Bronchus (tissue), 1 donor: ENCODE measurements around a stretch of chr1.

- PRO-cap = no peak
These were observed 92.8 kb upstream of the FGGY start for GRCh38 chr1:59203928-59204648.

GRCh38 chr1:59310531-59311120 lies 13.7 kb downstream of the FGGY start:
- PRO-cap = no peak

DNA sequence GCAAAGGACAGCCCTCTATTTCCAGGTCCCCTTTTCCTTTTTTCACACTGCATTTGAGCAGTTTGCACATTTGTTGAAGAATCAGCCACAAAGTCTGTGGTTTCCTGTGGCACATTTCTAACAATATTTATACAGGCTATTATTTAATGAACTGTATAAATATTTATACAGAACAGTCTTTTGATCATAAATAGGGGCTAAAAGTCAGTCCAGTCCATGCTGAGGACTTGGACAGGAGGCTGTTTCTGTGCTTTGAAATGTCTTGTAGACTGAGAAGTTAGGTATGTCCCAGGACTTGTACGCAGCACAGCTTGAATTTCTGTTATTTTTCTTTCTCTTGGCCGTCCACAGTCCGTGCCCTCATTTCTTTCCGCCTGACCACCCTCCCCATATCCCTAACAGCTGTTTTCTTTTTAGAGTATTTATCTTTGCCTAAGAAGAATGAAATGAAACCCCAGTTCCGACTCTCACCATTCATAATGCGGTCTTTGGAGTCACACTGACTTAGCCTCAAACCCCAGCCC lies 19.7 kb downstream of the FGGY start:
- PRO-cap = no peak

DNA sequence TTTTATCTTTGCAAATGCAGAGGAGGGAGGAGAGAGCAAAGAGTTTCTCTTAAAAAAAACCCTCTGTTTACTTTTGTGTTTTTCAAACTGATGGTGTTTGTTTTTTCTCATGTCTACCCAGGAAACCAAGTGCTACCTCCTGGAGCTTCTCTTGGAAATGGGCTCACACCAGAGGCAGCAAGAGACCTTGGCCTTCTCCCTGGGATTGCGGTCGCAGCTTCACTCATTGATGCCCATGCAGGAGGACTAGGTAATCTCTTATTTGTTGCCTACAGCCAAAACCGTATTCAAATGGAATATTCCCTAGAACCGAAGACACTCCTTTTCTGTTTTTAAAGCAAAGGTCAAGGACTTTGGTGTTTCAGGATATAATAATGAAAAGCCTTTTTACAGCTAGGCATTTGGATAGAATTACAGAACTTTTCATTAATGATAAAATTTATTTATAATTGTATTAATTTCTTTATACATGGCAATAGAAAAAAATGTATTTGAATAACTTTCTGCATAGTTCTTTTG lies 215.4 kb downstream of the FGGY start:
- PRO-cap = no peak

GRCh38 chr1:59549698-59550545 lies 253.0 kb downstream of the FGGY start:
- PRO-cap = no peak

- PRO-cap = unidirectional peak, plus-strand start at chr1:59893113
These were observed 33.7 kb downstream of the CYP2J2 start for GRCh38 chr1:59892797-59893381.

DNA sequence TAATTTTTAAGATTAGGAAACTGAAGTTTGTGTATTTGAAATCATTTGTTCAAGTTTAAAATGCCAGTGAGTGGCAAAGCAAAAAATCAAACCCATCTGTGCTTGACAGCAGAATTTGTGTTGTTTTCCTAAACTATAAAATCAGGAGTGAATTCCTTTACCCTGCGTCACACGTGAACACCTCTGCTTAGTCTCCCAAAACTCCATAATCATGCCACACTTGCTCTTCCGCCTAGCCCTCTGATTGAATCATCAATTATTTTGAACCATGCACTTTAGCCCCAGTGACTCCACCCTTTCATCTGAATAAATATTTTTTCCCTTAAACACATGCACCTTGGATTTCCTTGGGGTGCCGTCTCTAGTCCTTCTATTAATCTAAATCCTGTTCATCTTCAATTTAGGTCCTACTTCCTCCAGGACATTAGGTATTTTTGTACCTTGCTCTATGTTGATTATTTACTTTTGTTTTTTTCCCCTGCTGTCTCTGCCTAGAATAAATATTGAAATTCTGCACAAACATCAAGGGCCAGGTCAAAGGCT lies 9.7 kb upstream of the CYP2J2 start:
- PRO-cap = no peak

- PRO-cap = no peak
These were observed 201.2 kb upstream of the C1orf87 start for GRCh38 chr1:60274741-60275136.

- PRO-cap = no peak
These were observed 461.0 kb upstream of the NFIA start for GRCh38 chr1:60621227-60621939.

DNA sequence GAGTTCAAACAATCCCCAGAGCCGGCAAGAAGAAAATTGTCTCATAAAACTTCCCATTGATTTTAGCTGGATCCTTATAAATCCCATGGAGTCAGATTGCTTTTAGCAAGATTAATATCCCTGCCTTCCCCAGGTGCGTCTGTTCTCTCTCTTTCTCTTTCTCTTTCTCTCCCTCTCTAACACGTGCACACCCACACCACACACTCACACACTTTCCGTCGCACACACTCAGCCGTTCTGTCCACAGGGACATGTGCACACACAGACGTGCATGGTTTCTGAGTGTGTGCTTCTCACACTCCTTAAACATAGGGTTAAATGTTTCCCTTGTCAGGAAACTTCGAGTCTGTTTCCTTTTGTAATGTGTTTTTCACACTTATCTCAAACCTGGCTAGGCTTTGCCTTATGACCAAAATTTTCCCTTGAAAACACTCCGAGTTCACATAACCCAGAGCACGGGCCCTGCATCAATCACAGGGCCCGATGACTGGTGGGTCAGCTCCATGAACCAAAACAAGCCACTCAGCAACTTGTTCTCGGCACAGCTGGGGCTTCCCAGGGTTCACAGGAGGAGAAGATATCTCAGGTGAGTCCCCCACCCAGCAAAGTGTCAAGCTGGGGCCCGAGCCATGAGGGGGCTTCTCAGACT lies 98.5 kb upstream of the NFIA start:
- PRO-cap = no peak

GRCh38 chr1:60984337-60984707 lies 98.0 kb upstream of the NFIA start:
- PRO-cap = no peak

- PRO-cap = no peak
These were observed 1.6 kb downstream of the NFIA start for GRCh38 chr1:61084019-61084367.

GRCh38 chr1:61173769-61174186 lies 91.4 kb downstream of the NFIA start:
- PRO-cap = no peak

- PRO-cap = bidirectional peak, plus-strand start at chr1:61184595, minus-strand start at chr1:61184243
These were observed 102.2 kb downstream of the NFIA start for GRCh38 chr1:61184523-61184899.

- PRO-cap = no peak
These were observed 116.2 kb downstream of the NFIA start for GRCh38 chr1:61198597-61199007.

DNA sequence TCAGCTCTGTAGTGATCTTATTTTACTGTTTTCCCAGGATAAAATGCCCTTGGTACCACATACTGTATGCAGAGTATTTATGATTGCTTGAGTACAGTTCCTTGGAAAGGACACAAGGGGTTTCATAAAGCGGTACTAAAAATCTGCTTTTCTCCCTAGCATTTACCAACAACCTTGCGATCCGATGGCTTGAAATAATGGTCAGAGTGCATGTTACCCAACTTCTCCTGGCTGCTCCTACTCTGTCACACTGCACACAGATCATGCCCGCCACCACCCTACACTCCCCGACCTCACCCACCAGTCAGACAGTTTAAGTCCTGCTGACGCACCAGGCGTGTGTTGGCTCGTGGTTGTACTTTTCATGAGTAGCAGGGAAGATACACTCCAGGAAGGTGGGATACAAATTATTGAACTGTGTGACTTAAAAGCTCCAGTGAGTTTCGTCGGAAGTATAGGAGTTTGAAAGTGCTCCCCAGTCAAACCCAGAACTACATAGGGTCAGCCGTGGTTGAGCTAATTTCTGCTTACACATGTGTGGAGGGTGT lies 131.3 kb downstream of the NFIA start:
- PRO-cap = no peak

GRCh38 chr1:62371354-62371752 lies 52.1 kb upstream of the KANK4 start:
- PRO-cap = no peak

DNA sequence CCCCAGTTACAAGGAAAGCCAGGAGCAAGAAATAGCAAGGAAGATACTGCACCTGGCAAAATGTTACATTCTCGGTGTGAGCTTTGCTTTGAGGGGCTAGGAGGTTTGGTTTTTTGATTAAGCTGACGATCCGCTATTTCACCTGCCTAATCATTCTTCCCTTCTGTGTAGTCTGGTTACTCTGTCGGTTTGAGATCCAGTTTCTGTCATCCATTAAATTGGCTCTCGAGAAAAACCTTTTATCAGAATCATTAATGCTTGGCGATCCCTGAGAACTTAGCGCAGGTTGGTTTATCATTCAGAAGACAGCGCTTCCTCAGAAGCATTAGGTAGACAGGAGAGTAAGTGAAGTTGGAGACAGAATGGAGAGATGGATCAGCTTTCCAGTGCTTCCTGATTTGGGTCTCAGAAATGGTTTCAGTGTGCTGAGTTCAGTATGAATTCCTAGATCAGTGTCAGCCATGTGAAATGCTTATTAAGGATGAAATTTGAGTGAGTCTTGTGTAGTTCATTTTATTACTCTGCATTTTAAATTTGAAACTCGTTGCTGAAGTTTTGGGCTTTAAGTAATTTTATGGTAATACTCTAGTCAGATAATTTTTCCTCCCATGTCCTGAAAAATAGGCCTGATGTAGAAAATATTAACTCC lies 1.3 kb downstream of the USP1 start:
- PRO-cap = no peak

- PRO-cap = no peak
These were observed 74.4 kb downstream of the USP1 start for GRCh38 chr1:62511036-62511801.

DNA sequence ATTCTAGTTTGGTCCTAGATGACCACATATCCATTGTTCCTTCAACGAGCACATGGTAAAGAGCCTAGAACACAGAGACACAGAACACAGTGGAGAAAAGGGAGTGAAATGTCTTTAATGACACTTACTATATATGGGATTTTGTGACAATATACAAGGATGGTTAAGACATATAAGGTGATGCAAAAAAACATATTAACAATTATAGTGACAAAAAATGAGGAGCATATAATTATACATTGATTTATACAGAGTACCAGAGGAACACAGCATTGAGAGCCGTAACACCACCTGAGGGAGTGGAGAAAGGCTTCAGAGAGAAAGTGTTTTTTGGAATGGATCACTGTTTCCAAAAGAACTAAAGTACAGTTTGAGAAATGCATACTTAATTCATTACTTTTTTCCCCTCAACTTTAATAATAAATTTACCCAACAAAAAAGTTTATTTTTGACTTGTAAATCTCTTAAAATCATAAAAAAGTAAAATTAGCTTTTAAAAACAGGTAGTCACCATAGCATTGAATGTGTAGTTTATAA lies 479 bp upstream of the ANGPTL3 start:
- PRO-cap = no peak